A375 (cell line): ENCODE results near the genes AMER1, ASB12, MTMR8, HEPH and AR.

DNA sequence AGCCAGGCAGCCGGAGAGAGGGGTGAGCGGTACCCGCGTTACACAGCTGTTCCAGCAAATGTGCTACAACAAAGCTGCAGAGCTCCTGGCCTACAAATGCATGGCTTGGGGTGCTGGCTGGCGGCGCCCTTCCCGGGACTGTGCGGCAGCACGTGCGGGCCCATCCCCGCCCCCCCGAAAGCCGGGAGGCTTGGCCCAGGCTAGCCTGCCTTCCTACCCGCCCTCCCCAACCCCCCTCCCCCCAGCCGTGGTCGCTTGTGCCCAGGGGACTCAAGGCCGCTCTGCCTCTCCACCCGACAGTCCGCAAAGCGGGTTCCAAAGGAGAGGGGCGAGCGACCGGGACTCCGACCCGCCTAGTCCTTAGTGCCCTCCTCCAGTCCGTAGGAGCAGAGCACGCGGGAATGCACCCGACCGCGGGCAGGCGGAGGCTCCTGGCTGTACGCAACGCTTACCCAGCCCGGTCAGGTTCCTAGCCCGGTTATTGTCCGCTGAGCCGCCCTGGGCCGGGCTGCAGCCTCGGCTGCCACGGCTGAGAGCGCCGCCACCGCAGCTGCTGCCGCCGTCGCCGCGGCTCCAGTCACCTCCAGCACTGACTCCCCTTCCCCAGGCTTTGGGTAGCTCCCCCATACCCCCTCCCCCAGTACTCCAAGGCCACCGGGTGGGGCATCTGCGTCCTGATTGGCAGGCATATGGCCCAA, at the start of gene AMER1:
TSS of gene AMER1 (minus strand) at position 591 of the 698 bp plus-strand sequence.
- RAMPAGE, long total RNA: no peak

GRCh38 chrX:64230486-64230897, at the start of gene ASB12:
TSS of gene ASB12 (minus strand) at chrX:64230607.
- RAMPAGE, long total RNA: no peak

DNA sequence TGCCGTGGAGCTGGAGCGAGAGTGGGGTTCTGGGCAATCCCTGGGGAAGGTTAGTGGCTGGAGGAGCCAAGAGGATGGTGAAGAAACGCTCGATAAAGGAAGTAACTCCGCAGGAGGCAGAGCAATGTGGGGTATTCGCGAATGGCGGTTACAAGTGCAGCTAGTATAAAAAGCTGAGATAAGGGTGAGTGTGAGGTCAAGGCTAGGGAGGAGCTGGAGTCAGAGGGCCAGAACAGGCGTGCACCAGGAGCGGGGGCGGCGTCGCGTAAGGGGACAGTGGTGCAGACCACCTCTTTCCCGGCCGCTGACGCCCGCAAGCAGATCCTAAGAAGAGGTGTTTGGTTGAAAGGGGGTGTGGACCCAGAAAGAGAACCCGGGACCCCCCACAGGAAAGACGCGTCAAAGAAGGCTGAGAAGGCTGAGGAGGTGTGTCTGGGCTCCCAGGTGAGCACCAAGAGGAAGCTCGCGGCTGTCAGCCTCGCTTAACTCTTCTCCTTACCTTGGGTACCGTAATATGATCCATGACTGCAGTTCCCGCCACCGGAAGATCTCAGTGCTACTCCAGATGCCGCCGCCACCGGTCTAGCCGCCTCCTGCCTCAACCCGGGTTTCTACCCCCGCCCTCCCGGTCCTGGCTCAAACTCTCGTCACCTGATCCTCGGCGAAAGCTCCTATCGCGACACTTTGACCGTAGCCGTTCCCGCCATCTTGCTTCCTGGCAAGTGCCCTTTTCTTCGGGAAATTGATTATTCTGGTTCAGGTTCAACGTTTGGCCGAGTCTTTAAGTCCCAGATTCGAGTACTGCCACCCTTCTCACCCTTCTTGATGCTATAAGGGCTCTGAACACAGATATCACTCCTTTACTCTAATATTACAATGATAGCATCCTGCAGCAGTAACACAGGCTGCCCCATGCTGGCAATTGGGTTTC, at the start of gene MTMR8:
TSS of gene MTMR8 (minus strand) at position 612 of the 931 bp plus-strand sequence.
- RAMPAGE, long total RNA: no peak

- RAMPAGE, long total RNA: no peak
These were observed 17.3 kb downstream of the ZC4H2 start for GRCh38 chrX:64958845-64959455.

DNA sequence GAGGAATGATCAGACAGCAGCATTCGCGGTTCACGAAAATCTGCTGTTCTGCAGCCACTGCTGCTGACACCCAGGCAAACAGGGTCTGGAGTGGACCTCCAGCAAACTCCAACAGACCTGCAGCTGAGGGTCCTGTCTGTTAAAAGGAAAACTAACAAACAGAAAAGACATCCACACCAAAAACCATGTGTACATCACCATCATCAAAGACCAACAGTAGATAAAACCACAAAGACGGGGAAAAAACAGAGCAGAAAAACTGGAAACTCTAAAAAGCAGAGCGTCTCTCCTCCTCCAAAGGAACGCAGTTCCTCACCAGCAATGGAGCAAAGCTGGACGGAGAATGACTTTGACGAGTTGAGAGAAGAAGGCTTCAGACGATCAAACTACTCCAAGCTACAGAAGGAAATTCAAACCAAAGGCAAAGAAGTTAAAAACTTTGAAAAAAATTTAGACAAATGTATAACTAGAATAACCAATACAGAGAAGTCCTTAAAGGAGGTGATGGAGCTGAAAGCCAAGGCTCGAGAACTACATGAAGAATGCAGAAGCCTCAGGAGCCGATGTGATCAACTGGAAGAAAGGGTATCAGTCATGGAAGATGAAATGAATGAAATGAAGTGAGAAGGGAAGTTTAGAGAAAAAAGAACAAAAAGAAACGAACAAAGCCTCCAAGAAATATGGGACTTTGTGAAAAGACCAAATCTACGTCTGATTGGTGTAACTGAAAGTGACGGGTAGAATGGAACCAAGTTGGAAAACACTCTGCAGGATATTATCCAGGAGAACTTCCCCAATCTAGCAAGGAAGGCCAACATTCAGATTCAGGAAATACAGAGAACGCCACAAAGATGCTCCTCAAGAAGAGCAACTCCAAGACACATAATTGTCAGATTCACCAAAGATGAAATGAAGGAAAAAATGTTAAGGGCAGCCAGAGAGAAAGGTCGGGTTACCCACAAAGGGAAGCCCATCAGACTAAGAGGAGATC, 190.9 kb downstream of the ZC3H12B start:
- RAMPAGE, long total RNA: no peak

GRCh38 chrX:65531102-65531502, 3.5 kb downstream of the LAS1L start:
- RAMPAGE, long total RNA: no peak

GRCh38 chrX:65598518-65598946, 63.9 kb upstream of the LAS1L start:
- RAMPAGE, long total RNA: no peak

- RAMPAGE, long total RNA: no peak
These were observed 46.9 kb upstream of the MSN start for GRCh38 chrX:65620613-65620935.

- RAMPAGE, long total RNA: no peak
These were observed 24.2 kb upstream of the MSN start for GRCh38 chrX:65643016-65643959.

DNA sequence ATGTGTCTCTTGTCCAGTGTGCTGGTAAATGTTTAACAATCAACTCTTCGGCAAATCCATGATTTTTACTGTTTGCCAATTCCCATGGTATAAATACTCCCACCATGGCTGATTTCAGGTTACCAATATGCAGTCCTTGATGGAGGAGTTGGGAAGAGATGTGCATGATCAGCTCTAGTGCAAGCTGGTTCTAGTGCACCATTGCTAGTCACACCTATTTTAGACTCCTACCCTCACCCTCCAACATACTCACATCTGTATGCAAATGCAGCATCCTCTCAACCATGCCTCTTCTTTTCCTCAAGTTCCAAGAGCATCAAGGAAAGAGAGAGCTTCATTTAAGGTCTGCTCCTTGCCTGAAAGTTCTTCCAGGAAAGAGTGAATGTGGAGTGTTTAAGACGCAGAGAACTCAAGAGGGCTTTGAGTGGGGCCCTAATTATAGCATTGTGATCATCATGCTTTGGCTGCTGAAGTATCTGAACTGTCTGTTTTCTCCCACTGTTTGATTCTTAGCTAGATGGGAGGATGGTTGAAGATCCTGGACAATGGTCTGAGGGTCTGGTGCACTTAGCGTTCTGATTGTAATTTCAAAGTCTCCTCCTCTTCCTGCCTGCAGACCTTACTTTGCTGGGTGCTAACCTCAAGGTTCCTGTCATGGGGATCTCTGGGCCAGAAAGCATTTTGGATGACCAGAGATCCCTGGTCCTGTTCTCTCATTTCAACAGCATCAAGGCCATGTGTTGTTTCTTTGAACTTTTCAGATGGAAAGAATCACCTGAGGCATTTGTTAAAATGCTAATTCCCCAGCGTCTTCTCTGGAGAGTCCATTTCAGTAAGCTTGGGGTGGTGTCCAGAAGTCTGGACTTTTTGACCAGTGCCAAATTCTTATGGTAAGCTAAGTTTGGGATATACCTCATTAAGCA, 33.6 kb downstream of the MSN start:
- RAMPAGE, long total RNA: no peak

GRCh38 chrX:65847420-65847926, 180.0 kb downstream of the MSN start:
- RAMPAGE, long total RNA: no peak

- RAMPAGE, long total RNA: no peak
These were observed 39.2 kb downstream of the VSIG4 start for GRCh38 chrX:66000352-66001424.

GRCh38 chrX:66020916-66021214, 19.0 kb downstream of the VSIG4 start:
- RAMPAGE, long total RNA: no peak

GRCh38 chrX:66163489-66164498, at the start of gene HEPH:
TSS of gene HEPH (plus strand) at chrX:66164247.
- RAMPAGE, long total RNA: no peak

DNA sequence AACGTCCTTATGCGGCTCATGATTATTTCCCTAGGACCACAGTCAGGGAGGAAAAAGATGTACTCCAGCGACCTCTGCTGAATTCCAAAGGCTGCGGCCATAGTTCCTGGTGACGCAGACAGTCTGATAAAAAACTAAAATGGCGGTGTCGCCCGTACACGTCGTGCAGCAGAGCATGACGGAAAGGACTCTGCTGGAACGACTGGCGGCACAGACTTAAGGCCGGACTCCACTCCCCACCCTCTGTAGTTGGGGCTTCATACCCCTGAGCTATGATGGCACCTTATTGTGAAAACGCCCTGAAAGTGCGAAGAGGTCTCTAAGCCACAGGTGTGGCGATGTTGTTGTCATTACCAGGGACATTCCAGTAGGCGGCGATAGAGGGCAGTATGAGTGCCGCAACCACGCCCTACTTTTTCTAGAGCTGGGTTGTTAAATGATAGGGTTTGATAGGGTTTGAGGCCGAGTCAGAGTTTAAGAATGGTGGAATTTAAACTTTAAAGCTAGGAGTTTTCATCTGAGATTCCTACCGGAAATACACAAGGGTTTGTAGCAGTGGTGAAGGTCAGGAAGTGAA, 90.0 kb upstream of the EDA2R start:
- RAMPAGE, long total RNA: no peak

DNA sequence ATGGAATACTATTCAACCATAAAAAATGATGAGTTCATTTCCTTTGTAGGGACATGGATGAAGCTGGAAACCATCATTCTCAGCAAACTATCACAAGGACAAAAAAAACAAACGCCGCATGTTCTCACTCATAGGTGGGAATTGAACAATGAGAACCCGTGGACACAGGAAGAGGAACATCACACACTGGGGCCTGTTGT, 271.7 kb upstream of the AR start:
- RAMPAGE, long total RNA: no peak

GRCh38 chrX:67543571-67544715, at the start of gene AR:
TSS of gene AR (plus strand) at chrX:67544021.
- RAMPAGE, long total RNA: no peak

DNA sequence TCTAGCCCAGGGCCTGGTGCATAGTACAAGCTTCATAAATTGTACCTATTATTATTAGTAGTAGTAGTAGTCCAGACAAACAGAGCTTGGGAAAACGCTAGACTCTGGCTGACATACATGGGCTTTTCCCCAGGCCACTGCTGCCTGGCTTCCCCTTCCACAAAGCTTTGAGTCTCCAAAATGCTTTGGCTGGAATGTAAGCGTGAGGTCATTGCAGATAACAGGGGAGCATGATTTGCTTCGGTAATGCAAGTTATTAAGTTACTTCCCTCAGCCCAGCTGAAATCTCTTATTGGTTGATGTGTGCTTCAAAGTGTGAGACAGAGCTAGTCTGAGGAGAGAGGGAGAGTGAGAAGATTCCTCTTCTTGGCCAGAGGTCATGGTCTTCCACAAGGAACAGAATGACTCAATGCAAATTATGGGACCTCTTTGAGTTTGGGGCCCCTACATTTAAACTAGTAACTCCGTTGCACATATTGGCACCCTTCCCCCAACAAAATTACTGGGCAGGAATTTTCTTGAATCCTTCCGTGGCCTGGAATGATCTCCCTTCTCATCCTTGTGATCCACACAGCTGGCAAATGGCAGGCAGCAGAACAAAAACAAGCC, 19.7 kb downstream of the AR start:
- RAMPAGE, long total RNA: no peak

DNA sequence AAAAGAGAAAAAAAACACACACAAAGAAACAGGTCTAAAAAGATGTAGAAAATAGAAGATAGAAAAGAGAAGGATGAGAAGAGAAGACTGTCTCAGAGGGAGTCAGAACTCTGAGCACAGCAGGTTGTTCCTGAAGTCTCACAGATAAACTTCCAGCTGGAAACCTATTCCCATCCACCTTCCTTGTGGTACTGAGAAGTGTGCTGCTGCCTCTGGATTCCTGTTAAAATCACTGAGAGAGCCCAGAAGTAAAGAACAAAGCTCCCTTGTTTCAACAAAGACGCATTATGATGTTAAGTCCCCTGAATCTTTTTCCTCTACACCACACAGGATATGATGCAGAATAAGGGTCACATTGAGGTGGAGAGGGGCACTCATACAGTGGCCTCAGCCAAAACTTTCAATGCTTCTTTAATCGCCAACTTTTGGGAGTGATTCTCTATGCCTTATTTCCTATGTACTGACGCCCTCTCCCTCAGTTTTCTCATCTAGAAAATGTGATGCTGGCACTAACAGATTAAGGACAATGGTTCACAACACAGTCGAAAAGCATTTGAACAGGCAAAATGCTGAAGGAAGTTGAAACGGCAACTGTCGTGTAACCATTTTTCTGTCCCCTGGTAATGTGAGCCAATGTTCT, 320.9 kb downstream of the OPHN1 start:
- RAMPAGE, long total RNA: no peak

DNA sequence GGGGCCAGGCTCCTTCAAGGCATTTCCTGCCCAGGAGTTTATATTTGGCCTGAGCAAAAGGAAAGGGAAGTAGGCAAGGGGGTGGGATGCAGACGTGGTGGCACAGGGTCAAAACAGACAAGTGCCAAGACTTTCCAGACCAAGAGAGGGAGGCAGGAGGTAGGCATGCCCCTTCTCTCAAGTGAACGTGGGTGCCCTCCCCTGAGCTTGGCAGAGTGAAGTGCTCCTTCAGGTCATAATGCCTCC, 56.1 kb downstream of the STARD8 start:
- RAMPAGE, long total RNA: no peak